SJCRH30 (cell line): ENCODE measurements around a stretch of chr15.

GRCh38 chr15:67166257-67167094 lies 88.0 kb downstream of the AAGAB start:
- RAMPAGE, long total RNA = no peak

DNA sequence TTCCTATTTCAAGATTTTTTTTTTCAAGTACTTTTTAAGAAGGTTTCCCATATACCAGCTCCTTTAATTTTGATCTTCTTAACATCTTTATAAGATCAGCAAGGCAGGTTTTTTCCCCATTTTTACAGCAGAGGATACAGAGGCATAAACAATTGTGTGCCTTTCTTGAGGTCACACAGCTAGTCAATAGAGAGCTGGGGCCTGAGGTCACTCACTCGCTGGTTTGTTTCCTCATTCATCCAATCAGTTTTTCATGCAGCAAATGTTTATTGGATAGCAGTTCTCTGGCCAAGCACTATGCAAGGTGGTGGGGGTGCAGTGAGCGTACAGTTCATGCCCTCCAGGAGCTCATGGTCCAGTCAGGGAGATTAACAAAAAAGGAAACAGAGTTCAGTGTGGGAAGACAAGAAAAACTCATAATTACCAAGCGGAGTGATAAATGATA lies 29.1 kb downstream of the MAP2K5 start:
- RAMPAGE, long total RNA = no peak

DNA sequence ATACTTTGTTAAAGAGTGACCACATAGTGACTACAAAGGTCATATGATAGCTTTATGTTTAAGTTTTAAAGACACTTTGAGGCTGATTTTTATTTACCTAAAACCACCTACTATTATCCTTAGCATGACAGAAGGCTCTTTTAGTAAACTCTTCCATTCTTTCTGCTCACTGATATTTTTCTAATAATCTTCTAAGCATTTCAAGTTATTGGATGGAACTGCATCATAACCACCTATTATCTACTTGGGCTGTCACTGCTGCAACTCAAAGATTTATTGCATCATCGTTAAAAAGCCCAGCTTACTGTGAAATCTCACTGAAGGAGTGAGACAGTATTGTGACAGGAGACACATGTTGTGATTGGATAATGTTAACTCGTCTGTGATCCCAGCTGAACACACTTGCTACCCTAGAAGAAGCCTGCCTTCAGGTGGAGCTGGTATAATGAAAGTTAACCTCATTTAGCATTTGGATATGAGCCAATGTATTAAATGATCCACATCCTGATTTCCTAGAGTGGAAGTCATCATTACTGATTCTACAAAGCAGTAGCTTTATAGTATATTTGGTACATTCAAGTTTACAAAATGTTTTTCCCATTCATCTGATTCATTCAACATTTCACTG lies 138.1 kb downstream of the MAP2K5 start:
- RAMPAGE, long total RNA = no peak

DNA sequence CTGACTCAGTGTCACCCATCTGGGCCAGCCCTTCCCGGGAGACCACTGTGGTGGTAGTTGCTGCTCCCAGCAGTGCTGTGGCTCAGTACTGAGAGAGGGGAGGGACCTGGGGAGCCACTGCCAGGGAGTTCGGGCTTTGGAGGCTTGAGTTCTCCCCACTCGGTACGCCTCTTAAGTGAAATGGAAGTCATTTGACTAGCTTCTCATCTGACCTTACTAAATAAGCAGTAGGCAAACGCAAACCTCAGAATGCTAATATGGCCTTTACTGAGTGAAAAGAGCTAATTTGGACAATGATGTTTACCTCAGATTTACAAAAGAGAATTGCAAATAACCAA lies 16.1 kb downstream of the SKOR1 start:
- RAMPAGE, long total RNA = no peak

DNA sequence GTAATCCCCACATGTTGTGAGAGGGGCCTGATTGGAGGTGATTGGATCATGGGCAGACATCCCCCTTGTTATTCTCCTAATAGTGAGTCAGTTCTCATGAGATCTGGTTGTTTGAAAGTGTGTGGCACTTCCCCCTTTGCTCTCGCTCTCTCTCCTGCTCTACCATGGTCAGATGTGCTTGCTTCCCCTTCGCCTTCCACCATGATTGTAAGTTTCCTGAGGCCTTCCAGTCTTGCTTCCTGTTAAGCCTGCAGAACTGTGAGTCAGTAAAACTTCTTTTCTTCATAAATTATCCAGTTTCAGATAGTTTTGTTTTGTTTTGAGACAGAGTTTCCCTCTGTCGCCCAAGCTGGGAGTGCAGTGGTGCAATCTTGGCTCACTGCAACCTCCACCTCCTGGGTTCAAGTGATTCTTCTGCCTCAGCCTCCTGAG lies 26.0 kb downstream of the SKOR1 start:
- RAMPAGE, long total RNA = no peak

DNA sequence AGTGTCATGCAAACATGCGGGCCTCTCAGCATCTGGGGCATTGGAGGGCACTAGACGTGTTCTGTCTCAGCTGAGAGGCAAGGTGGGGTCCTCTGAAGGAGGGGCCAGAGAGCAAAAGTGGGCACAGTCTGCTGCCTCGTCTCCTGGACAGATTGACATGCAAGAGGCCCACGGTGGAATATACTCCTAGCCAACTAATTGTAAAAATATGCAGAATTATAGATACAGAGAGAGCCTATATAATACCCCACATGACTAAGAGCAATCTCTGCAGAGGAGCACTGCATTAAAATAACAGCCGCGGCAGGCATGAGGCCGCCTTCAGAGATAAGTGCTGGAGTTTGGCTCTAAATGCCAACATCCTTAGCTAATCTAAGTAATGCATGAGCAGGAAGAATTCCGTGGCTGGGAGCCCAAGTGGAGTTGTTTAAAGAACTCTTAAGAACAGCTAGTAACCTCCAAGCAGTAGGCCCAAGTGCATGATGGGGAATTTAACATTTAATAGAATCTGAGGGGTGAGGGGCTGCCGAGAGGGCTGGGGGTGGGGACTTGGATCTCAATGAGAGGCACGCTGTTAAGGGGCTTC lies 102.4 kb downstream of the SKOR1 start:
- RAMPAGE, long total RNA = no peak

GRCh38 chr15:67967815-67968548 lies 86.1 kb upstream of the PIAS1 start:
- RAMPAGE, long total RNA = no peak

GRCh38 chr15:68073650-68074081 lies 19.6 kb downstream of the PIAS1 start:
- RAMPAGE, long total RNA = no peak

GRCh38 chr15:68081813-68082634 lies 27.9 kb downstream of the PIAS1 start:
- RAMPAGE, long total RNA = no peak

- RAMPAGE, long total RNA = no peak
Measured at GRCh38 chr15:68184763-68185663, 20.1 kb downstream of the CALML4 start.

DNA sequence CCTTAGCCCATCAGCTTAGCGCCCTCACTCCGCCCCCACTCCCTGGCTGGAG lies 205 bp upstream of the FEM1B start:
- RAMPAGE, long total RNA = no peak

GRCh38 chr15:68290485-68291118 lies 13.1 kb downstream of the FEM1B start:
- RAMPAGE, long total RNA = no peak

DNA sequence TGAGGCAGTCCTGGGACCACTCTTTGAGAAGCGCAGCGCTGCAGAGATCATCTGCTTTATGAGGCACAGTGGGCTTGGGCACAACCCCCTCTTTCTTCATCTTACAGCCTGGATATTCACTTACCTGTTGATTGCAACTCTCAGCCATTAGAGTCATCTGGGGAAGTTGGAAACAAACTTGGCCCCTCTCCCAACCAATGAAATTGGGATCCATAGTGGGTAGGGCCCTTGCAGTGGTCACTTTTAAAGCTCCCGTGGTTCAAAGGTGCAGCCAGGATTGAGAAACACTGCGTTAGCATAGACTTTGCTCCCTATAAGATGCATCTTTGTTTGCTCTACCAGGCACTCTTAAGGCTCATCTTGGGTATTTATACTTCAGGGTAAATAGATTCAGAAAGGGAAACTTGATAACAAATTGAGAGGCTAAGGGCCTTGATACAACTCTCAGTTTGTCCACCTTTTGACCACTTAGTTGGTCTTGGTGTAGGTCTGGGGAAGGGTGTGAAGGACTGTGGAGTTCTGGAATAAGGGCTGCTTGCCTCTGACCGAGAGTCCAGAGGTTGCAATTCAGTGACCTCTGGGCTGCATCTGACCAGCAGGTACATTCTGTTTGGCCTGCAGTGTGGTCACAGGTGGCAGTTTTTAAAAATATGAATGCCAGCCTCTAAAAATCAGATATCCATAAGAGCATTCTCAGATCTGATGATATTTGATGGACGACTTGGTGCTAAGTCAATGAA lies 22.8 kb downstream of the FEM1B start:
- RAMPAGE, long total RNA = no peak

GRCh38 chr15:68492684-68493317 lies 60.8 kb upstream of the ITGA11 start:
- RAMPAGE, long total RNA = no peak

DNA sequence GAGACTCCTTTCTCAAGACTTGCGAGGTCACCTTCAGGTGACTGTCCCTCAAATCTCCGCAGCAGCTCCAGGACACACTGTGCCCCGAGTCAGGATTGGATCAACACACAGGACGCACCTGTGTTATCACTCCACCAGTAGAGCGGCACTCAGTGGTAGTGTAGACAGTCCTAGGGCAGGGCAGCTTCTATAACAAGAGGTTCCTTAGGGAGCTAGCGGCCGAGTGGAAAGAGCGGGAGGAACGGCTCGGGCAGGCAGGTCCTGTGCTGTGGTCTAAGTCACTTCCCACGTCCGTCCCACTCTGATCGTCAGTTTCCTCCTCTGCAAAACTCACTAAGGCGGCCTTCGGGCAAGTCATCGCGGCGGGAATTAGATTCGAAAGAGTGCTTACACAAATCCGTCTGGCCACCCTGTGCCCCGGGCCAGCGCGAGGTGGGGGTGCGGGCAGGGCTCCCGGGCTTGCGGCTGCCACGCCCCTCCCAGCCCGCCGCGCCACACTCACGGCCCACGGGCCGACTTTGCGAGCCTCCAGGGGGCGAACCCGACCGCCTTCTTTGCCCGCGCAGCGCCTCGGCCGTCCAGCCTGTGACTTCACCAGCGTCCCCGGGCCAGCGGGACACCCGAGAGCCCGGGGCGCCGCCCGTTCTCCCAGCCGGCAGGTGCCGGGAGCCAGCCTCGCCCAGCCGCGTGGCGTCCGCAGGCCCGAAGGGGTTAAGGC lies 555 bp upstream of the CORO2B start:
- RAMPAGE, long total RNA = no peak

DNA sequence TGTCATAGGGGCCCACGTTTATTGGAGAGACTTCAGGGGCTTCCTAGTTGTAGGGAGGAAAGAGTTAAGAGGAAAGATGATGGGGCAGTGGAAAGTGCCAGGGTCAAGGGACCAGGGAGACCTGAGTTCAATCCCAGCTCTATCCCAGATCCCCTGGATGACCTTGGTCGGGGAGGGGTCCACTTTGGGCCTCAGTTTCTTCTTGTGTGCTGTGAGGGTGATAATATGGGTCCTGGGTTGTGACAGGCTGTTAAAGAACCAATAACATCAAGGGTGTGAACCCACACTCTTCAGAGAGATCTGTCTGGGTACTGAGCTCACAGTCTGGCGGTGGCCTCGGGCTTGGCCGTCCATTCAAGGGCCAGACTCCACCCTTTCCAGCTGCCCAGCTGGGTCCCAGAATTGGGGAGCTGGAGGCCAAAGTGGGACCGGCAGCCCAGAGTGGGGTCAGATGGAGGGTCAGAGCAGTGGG lies 1.2 kb downstream of the CORO2B start:
- RAMPAGE, long total RNA = no peak

GRCh38 chr15:68618326-68618879 lies 39.6 kb downstream of the CORO2B start:
- RAMPAGE, long total RNA = no peak

DNA sequence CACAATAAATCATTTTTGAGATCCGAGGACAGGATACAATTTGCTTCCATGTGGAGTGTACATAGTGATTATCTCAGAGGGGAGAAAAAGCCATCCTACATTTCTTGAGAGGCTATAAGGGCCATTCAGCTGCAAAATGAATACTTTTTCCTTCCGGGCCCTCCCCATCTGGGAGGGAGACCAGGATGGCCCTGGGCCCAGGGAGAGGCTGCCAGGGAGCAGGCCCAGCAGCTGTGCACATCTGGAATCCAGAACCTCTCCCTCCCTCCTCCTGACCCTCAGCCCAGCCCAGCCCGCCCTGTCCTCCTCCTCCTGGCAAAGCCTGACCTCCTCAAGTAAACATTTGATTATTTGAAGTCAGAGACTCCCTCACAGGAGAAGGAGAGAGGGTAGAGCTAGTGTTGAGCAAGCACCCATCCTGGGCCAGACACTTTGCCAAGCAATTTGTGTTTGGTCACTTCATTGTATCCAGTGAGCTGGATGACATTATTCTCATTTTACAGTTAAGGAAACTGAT lies 59.2 kb downstream of the CORO2B start:
- RAMPAGE, long total RNA = no peak

- RAMPAGE, long total RNA = no peak
Measured at GRCh38 chr15:68784153-68784617, 36.5 kb downstream of the ANP32A start.

DNA sequence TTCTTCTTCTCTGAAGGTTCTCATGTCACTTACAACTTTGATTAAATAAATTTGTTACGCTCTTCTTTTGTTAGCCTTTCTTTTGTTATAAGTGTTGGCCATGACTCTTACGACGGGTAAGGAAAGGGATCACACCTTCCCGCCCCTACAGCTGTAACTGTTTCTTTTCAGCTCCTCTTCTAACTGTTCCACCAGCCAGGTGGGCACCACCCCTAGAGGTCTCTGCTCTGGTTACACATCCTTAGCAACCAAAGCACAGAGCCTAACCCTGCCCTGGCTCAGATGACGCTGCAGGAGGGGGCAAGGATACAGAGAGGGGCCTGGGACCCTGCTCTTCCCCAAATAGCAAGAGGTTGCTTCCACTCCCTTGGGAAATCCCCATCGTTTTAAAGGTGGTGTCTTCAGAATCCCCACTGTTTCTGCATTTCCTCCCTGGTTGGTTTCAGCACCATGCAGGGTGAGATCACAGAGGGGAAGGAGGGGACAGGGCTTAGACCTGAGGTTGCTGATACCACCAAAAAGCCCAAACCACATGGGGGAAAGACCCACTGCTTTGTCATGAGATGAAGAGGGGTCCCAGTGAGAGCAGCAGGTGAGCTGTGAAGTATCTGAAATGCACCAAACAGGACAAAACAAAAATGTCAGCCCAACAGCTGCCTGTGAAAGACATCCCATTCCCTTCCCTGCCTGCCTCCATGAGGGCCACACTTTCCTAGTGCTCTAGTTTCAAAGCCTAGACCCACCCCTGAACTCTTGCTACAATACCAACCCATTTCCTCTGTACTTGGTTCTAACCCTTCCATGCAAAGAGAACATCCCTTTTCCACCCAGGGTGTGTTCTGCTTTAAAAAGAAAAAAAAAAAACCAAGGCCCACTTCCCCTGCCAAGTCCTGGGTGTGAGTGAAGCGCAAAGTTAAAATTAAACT lies 29.2 kb downstream of the ANP32A start:
- RAMPAGE, long total RNA = no peak